Myometrial cell (primary cell): ENCODE results near the gene NXPH1.

DNA sequence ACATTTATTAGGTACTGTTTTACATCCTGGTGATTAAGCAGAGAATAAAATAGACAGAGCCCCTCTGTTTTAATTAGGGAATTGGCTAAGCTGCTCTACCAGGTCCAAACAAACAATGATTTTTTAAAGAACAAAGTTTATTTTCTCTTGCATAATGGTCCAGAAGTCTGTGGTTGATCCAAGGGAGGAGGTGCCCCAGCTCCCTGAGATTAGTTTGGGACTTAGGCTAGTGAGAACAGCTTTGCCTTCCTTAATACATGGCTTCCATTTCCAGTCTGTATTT lies 2.9 kb upstream of the MIOS start:
- RAMPAGE, long total RNA: no peak

DNA sequence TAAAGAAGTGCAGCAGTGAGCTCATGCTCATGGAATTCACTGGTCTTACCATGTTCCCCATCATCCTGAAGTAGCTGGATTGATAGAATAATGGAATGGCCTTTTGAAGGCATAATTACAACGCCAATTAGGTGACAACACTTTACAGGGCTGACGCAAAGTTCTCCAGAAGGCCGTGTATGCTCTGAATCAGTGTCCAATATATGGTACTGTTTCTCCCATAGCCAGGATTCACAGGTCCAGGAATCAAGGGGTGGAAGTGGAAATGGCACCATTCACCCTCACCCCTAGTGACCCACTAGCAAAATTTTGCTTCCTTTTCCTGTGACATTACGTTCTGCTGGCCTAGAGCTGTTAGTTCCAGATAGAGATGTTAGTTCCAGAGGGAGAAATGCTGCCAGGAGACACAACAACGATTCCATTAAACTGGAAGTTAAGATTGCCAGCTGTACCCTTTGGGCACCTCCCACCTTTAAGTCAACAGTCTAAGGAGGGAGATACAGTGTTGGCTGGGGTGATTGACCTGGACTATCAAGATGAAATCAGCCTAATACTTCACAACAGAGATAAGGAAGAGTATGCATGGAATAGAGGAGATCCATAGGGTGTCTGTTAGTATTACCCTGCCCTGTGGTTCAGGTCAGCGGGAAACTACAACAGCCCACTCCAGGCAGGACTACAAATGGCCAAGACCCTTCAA lies 8.1 kb upstream of the RPA3 start:
- RAMPAGE, long total RNA: no peak

DNA sequence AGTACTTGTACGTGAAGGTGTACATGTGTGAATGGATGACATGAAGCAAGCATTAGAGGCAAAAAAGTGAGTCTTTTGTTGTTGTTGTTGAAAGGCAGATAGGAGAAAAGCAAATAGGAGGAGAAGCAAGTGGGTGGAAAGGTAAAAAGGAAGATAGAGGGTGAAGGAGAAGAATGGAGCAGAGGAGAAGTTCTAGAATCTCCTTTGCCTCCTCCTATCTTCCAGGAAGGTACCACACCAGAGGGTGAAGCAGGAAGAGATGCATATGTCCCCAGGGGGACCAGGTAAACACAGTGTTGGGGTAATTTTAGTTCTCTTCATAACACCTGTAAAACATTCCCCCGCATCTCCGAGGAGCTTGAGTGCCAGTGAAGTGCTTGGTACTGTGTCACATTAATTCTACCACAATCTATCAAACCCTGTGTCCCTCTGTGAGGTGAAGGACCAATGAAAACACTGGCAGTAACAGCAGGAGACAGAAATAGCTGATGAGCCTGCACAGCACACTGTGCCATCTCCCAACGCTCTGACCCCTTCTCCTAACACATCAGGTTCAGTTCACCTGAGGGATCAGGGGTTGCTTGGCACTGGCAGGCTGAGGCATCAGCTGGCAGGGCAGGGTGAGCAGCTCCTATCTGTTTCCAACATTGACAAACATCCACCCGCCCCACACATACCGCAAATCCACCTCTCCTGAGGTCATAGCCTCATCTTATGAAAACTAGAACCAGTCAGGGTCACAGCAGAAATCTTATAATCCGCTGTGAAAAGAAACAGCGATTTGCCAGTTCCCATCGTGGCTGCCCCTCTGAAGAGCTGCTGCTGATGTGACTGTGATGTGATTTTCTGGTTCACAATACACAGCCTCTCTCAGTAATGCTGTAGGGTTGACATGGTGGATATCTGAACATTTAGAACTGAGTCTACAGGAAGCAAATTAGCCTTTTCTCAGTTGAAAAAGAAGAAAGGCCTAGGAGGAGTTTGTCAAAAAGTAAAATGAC lies 121.0 kb downstream of the ICA1 start:
- RAMPAGE, long total RNA: no peak

DNA sequence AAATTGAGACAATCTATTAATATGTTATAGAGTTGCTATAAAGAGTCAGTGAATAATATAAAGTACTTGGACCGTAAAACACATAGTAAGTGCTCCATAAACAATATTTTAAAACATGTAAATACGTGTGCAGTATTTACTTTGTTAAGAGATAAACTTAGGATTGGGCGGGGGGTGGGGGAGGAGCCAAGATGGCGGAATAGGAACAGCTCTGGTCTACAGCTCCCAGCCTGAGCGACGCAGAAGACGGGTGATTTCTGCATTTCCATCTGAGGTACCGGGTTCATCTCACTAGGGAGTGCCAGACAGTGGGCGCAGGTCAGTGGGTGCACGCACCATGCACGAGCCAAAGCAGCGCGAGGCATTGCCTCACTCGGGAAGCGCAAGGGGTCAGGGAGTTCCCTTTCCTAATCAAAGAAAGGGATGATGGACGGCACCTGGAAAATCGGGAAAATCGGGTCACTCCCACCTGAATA lies 81.8 kb upstream of the NXPH1 start:
- RAMPAGE, long total RNA: no peak

- RAMPAGE, long total RNA: no peak
These were observed at the start of gene NXPH1 for GRCh38 chr7:8433395-8433877. TSS of gene NXPH1 (plus strand) at chr7:8433609.

- RAMPAGE, long total RNA: no peak
These were observed 329.6 kb downstream of the NXPH1 start for GRCh38 chr7:8762859-8763495.

- RAMPAGE, long total RNA: no peak
These were observed 219.3 kb downstream of the PHF14 start for GRCh38 chr7:11192498-11193830.

DNA sequence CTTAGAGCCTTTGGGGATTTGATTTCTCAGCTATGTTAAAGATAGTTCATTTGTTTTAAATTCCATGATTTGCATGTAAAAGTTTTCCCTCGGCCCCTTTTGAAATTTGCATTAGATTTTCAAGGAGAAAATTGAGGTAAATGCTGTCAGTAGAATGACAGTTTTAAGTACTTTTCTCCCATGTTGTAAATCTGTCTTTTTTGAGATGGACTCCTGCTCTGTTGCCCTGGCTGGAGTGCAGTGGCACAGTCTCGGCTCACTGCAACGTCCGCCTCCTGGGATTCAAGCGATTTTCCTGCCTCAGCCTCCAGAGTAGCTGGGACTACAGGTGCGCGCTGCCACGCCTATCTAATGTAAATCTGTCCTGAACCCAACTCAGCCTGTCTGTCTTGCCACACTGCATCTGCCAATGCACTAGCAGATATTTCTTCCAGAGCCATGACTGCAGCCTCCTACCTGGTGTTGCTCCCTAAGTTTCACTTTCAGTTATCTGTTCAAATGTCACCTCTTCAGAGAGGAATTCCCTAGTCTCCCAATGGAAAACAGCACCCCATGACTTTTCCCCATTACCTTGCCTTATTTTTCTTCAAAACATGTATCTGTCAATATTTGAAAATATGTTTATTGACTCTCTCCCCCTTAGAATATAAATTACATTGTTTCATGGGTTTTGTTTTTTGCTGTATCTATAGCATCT lies 264.1 kb downstream of the PHF14 start:
- RAMPAGE, long total RNA: no peak

GRCh38 chr7:11620893-11621490 lies 211.0 kb downstream of the THSD7A start:
- RAMPAGE, long total RNA: no peak

- RAMPAGE, long total RNA: no peak
These were observed 99.5 kb upstream of the TMEM106B start for GRCh38 chr7:12111279-12112224.

- RAMPAGE, long total RNA: no peak
These were observed 5.3 kb downstream of the TMEM106B start for GRCh38 chr7:12216306-12216894.

- RAMPAGE, long total RNA: no peak
These were observed 92.4 kb downstream of the TMEM106B start for GRCh38 chr7:12303383-12303935.

- RAMPAGE, long total RNA: no peak
These were observed 28.3 kb upstream of the VWDE start for GRCh38 chr7:12431926-12432412.

- RAMPAGE, long total RNA: no peak
These were observed 4.4 kb downstream of the ARL4A start for GRCh38 chr7:12691625-12692413.

DNA sequence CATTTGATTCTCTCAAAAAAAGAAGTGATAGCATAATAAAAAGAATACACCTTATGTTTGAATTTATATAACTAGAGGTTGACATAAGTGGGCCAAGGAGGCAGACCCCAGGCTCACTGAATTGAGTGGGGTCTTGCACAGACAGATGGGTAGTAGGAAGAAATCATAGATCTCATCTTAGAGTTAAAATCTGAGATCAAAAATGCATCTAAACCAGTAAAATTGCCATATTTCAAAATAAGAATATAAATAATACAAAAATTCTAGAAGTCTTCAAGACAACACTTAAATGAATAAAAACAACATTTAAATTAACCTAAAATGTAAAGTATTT lies 231.0 kb downstream of the DGKB start:
- RAMPAGE, long total RNA: no peak

DNA sequence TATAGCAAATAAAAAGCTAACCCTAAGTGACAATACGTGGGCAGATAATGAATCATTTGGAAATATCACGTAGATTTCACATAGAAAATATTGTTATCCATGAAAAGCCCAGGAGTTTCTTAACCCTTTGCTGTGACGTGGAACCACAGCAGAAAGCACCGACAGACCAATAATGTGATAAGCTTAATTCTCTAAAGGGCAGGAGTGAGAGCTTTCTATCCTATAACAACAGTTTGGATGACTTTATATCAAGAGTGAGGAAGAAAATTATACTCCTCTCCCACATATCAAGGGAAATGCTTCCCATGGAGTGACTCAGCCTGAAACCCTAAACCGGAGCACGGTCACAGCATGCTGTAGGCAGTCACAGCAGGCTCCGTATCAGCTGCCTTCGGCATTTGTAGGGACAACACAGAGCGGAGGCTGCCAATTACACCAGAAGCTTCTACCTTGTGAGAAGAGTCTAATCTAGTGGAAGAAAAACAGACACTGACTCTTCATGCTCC lies 66.1 kb downstream of the DGKB start:
- RAMPAGE, long total RNA: no peak

GRCh38 chr7:15557254-15557685 lies 4.5 kb downstream of the AGMO start:
- RAMPAGE, long total RNA: no peak

- RAMPAGE, long total RNA: no peak
These were observed 744 bp downstream of the AGMO start for GRCh38 chr7:15560882-15561659.

DNA sequence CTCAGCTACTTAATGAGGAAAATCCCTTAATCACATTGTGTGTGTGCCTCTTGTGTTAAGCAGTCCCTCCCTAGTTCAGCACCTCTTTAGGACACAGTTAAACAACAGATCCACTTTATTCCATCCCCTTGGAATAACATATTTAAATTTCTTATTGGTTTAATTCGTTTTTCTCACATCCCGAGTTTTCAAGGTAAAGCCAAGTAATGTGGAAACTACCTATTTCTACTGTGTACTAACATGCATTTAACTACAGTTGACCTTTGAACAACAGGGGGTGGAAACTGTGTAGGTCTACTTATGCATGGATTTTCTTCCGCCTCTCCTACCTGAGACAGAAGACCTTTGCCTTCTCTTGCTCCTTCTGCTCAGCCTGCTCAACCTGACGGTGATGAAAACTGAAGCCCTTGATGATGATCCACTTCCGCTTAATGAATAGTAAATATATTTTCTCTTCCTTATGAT lies 18.6 kb downstream of the MEOX2 start:
- RAMPAGE, long total RNA: no peak

- RAMPAGE, long total RNA: no peak
These were observed 108.9 kb upstream of the MEOX2 start for GRCh38 chr7:15795351-15795859.